Umbilical cord (tissue), 2 donors: ENCODE measurements around the gene EPHA8.

GRCh38 chr1:22068465-22069084 lies 16.1 kb downstream of the CDC42 start:
- RAMPAGE, long total RNA = no peak

GRCh38 chr1:22140577-22141069 lies 2.3 kb downstream of the WNT4 start:
- RAMPAGE, long total RNA = no peak

- RAMPAGE, long total RNA = no peak
Measured at GRCh38 chr1:22142459-22143027, 354 bp downstream of the WNT4 start.

DNA sequence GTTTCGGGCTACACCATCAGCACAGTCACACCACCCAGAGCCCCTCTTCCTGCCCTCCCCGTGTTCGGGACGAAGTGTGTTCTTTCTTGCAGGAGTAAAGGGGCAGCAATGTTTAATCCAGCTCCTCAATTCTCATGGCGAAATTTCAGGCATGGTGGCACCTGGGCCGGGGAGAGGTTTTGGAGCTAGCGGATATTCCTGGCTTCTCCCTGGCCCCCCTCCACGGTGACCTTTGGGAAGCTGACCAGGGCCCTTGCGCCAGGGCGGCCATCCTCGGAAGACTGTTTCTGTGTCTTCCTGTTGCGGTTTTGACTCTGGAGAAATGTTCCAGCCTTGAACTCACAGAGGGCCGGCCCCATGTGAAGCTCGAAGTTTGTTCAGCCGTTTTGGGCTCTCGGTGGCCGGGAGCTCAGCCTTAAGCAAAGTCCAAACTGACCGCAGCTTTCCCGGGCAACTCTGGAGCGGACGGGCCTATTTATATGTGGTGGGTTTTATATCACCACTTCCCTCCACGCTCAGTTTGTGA lies 16.9 kb upstream of the WNT4 start:
- RAMPAGE, long total RNA = no peak

DNA sequence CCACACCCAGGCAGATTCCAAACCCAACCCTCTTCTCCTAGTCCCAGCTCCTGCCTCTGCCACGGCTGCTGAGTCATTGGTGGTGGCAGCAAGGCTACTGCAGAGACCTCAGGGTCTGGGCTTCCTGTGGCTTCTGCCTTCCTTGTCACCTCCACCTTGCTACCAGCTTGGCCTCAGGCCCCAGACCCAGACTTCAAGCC lies 118.5 kb upstream of the ZBTB40 start:
- RAMPAGE, long total RNA = no peak

DNA sequence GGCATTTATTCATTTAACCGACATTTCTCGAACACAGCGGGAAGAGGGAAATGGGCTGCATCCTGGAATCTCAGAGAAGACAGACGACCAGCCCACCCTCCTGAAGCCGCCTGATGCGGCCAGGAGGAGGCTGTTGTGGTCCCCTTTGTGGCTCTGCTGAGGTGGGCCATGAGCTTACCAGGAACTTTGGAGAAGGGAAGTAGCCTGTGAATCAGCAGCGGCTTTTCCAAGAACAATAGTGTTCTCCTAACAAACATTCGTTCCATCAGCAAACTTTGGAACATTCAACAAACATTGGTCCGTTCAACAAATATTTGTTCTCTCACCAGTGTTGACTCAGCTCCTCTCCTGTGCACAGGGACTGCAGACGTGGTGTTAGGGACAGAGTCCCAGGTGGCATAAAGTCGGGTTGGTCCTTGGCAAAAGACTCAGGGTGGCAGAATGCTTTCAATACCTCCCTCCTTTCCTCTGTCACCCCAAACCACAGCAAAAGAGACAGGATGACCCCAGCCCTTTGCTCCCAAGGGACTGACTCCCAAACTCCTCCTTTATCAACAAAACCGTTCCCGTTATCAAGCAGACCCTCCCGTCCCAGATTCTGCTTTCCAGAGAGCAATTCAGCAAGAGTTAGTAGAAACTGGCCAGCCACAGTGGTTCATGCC lies 103.2 kb upstream of the ZBTB40 start:
- RAMPAGE, long total RNA = no peak

GRCh38 chr1:22503689-22504424 lies 52.2 kb downstream of the ZBTB40 start:
- RAMPAGE, long total RNA = no peak

DNA sequence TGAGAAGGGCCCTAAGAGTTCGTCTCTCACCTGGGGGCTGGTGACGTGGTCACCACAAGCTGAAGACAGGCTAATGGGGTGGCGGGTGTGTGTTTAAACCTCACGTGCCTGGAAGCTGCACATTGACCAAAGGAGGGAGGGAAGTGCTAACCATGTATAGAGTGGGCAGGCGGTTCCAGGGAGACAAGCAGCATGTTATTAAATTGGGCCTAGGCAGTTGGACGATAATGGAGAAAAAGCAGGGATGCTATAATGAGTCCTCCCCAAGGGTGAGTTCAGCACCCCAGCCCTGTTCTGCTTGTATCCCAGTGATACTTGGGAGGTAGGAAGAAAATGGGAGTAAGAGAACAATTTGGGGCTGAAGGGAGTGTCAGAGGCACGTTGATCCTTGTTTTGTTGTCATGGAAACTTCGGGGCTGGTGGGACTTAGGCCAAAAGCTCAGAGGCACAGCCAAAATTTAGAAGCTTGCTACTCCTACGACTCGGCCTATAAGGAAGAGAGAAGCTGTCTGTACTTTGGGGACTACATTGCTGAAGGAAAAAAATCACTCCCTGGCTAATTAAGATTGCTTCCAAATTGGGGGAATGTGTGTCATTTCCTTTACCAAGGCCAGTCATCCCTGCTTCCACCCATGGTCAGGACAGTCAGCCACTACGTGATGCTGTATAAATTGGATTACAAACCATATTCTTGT lies 33.2 kb upstream of the EPHA8 start:
- RAMPAGE, long total RNA = no peak

DNA sequence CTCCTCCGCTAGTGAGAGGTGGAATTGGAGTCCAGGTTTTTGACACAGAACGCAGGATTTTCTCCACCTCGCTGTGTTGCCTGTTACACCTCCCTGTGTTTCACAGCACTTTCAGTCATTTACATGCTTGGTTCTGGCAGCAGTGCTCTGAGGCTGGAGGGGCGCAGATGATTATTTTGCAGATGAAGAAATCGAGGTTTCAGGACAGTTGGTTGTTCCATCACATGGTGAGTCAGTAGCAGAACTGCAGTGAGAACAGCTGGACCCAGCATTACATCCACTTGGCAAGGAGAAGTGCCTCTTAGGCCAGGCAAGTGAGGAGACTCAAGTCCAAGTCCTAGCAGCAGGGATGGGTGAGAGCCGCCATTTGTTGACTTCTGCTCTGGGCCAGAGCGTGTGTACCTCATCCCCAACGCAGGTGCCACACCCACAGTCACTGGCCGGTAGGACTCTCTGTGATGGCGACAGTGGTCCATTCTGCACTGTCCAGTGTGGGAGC lies 26.8 kb upstream of the EPHA8 start:
- RAMPAGE, long total RNA = no peak

DNA sequence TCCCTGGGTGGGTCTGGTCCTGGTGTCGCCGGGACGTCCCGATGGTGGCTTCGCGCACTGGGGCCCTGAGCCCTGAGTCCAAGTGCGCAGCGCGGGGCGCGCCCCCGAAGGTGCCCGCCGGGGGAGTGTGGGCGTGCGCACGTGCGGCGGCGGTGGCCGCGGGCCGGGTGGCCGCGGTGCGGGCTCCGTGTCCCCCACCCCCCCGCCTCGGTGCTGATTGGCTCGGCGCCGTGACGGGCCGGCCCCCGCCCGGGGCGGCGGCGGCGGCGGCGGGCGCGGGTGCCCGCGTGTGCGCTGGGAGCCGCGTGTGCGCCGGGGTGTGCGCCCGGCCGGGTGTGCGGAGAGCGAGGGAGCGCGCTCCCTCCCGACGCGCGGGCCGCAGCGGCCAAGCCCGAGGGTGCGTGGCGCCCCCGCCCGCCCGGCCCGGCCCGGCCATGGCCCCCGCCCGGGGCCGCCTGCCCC lies at the start of gene EPHA8:
Gene EPHA8 (plus strand): TSS at position 288 of the 462 bp plus-strand sequence.
- RAMPAGE, long total RNA = no peak

- RAMPAGE, long total RNA = no peak
Measured at GRCh38 chr1:22660637-22661496, 7.8 kb downstream of the C1QB start.

GRCh38 chr1:22712333-22712631 lies 1.6 kb downstream of the EPHB2 start:
- RAMPAGE, long total RNA = no peak

DNA sequence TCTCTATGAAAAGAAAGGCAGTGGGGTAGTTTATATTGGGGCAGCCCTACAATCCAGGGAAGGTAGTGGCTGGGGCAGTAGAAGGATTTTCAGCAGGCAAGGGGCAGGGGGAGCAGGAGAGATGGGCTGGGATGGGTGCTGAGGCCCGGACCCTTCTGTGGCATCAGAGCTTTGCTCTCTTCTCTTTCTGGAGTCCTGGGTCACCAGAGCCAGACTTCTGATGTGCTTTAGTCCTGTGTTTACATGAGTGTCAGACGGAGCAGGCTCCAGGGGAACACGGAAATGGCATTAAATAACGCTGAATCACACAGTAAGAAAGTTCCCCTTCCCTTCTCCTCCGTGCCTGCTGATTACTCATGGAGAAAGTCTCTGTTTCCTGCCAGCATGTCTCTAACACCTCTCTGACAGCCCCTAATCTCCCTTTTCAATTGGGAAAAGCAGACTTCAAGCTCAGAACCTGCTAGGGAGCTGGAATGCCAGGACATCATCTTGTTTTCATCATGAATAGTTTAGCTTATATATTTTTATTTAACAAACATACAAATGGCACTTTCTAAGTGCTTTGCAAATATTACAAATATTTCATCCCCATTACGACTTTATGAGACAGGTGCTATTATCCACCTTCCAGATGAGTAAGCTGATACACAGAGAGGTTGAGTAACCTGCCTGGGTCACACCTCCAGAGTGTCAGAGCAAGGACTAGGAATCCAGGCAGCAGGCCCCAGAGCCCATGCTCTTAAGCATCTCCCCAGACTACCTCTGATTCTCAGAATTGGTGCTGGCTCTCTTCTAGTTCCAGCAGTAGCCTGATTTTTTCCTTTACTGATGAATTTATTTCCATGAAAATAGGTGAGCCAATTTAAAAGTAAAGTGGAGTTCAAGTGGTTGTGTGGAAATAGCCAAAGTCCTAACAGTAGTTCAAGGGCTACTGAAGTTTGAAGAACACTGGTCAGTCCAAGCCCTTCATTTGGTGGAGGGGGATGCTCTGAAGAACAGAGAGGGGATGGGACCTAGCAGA lies 39.9 kb downstream of the EPHB2 start:
- RAMPAGE, long total RNA = no peak

DNA sequence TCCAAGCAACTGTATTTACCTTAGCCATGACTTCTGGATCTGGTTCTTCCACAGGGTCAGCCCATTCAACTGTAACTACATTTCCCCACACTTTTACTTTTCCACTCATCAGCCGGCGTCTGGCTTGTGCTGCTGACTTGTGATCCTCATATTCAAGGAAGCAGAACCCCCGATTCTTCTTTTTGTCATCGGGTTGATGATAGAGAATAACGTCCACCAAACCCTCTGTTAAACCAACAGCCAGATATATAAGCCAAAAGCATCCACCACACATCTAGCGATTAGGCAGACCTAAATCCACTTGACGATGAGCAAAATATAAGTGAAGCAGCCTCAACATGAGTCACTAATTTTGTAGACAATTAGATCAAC lies 25.6 kb downstream of the HNRNPR start:
- RAMPAGE, long total RNA = no peak

GRCh38 chr1:23436825-23437693 lies 12.5 kb upstream of the TCEA3 start:
- RAMPAGE, long total RNA = no peak

GRCh38 chr1:23451891-23452519 lies 27.5 kb upstream of the TCEA3 start:
- RAMPAGE, long total RNA = no peak

DNA sequence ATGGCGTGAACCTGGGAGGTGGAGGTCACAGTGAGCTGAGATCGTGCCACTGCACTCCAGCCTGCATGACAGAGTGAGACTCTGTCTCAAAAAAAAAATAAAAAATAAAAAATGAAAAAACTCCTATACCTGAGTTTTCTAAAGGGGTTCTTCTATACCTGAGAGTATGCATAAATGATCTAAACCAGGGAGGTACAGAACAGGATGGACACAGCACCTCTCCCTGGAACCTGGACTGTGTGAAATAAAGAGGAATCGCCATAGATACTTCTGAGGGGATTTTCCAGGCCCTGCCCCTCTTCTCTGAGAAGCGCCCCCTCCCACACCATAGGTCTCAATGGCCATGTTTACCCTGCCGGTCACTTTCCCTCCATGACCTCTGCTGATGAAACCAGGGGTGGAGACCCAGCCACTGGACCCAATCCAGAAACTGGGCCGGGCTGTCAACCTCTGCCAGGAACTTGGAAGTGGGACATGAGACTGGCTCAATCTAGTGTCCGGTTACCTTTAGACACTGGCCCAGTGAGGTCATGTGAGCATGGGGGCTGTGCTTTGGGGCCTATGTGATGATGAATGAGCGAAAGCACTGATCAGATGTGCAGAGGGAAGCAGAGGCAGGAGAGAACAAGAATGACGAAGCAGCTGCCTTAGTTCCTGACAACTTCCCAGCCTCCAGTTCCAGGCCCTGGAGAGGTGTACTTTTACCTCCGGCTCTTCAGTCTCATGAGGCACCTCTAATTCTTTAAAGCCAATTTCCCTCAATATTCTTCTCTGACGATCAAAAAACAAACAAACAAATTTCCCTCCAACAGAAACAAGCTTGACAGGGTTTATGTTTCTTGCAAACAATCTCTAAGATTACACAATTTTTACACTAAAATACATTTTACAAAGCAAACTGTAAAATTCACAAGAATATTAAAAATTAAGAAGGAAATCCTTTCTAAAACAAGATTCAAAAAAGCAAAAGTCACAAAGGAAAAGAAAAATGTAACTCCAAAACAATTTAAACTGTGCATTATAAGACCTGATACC lies 5.0 kb downstream of the ASAP3 start:
- RAMPAGE, long total RNA = no peak

DNA sequence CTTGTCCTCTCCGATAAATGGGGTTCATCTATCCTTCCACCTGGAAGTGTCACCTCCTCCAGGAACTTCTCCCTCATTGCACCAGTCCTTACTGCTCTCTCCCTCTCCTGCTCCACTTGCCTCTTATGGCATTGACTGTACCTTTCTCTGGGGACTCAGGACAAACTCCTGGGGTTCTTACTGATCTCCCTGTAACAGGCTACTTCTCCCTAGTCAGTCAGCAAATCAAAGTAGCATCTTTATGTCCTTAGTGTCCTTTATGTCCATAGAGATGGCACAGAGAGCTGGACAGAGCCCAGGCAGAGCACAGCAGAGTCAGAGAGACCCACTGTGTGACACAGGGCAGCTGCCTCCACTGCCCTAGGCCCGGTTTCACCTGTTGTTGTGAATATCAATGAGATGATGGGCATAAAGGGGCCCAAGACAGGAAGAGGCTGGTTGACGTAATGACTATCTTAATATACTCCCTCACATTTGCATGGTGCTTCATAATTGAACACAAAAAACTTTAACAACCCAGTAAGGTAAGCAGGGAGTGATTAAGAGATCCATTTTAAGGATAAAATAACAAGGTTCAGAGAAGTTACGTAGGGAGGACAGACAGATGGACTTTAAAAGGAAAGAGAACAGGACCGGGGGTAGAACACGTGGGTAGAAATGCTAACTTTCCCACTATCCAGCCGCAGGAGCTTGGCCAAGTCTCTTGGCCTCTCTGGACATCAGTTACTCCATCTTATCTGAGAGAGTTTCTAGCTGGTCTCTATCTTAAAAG lies 3.4 kb downstream of the ASAP3 start:
- RAMPAGE, long total RNA = no peak

DNA sequence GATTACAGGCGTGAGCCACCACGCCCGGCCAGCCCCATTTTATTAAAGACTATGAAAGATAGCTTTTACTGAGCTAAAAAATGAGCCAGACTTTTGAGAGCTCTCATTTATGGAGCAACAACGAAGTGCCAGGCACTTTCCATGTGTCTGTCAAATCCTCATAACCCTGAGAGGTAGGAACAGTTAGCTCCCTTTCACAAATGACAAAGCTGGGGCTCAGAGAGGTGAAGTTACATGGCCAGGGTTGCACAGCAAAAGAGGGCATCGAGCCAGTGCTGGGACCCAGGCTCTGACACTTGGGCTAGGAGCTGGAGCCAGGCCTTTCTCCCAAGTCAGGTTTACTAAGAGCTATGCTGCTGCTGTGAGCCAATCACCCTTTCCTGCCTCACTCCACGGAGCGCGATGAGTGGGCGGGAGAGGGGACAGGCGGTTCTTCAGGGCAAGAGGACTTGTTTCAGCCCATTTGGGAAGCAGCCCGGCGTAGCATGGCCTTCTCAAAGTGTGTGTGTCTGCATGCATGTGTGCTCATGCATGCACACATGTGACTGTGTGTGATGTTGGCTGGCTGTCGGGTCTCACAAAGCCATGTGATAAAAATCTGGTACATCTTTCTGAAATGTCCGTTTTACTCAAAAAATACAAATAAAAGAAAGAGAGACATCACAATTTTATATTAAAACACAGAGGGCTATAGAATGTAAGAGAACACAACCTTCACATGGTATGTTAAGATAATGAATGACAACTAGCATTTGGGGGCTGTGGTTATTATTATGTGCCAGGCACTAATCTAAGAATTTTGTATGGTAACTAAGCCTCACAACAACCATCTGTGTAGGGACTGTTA lies 10.5 kb downstream of the ID3 start:
- RAMPAGE, long total RNA = no peak

GRCh38 chr1:23555923-23556517 lies 3.3 kb downstream of the ID3 start:
- RAMPAGE, long total RNA = no peak